WTC11 (cell line): ENCODE results near the gene ZNF717.

GRCh38 chr3:71754176-71755223, 845 bp downstream of the GPR27 start:
- PRO-cap: bidirectional peak, plus-strand start at chr3:71754440, minus-strand start at chr3:71754498

DNA sequence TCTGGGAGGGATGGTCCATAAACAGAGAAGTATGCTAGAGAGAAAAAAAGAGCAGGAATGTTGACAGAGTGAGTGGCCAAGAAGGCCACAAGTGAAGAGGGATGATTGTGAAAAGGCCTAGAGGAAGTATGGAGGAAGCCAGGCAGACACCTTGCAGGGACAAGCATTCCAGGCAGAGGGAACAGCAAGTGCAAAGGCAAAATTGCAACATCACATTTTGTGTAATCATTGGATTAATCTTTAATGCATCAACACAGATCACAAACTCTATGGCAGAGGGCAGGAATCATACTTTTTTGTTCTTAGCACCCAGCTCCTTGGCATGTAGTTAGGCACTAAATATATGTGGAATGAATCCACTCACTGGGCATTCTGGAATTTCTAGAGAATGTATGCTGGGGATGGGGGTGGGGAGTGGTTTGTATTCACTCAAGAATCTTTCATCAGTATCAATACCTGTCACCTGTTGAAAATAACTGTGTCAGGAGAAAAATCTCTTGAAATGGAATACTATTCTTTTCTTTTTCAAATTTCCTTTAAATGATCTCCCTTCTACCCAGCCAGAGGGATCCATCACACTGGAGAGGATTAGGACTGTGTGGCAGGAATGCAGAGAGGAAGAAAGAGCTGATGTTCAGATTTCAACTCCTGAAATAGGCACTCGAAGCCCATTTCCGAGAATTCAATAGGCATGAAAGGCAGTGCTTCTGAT, 312.2 kb upstream of the PROK2 start:
- PRO-cap: no peak

DNA sequence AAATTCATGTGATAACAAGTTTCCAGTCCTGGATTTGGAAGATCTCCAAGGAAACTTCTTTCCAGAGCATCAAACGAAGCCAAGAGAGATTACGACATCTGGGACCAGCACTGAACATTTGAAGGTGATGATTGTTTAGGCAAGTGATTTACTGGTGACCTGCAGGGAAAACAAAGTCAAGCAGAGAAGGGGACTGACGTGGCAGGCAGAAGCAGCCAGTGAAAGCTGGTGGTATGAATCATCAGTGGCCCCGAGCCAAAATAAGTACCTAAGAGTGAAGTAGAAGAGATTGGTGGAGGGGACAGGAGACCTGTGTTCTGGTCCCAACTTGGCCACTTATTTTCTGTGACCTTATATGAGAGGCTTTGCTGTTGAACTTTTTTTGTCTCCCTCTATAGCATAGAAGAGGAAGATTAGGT, 339.1 kb upstream of the PROK2 start:
- PRO-cap: no peak

DNA sequence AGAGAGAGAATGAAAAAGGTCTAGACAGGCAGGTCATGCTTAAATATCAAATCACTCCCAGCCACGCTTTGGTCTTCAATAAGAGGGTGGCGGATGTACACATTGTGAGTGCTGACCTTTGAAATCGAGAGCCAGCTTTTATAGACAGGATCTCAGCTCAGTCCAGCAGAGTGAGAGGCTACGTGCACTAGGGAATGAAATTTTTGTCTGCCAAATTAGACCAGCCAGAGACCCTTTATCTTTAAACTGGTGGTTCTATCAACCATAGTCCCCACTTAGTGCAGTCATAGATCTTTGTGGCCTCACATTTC, 342.3 kb upstream of the PROK2 start:
- PRO-cap: no peak

DNA sequence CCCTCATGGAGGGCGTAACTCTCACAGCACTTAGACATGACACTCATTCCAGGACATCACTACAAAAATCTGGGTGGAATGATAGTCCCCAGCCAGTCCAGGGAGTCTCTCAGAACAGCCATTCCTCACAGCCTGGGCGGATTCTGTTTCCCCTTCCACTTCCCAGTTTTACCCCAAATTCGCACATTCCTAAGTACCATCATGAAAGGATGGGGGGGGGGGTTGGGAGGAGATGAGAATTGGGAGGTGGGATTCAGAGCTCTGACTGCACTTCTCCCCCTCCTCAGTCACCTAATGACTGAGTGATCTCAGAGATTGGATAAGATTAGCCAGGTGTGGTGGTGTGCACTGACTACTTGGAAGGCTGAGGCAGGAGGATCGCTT, 355.7 kb downstream of the SHQ1 start:
- PRO-cap: no peak

DNA sequence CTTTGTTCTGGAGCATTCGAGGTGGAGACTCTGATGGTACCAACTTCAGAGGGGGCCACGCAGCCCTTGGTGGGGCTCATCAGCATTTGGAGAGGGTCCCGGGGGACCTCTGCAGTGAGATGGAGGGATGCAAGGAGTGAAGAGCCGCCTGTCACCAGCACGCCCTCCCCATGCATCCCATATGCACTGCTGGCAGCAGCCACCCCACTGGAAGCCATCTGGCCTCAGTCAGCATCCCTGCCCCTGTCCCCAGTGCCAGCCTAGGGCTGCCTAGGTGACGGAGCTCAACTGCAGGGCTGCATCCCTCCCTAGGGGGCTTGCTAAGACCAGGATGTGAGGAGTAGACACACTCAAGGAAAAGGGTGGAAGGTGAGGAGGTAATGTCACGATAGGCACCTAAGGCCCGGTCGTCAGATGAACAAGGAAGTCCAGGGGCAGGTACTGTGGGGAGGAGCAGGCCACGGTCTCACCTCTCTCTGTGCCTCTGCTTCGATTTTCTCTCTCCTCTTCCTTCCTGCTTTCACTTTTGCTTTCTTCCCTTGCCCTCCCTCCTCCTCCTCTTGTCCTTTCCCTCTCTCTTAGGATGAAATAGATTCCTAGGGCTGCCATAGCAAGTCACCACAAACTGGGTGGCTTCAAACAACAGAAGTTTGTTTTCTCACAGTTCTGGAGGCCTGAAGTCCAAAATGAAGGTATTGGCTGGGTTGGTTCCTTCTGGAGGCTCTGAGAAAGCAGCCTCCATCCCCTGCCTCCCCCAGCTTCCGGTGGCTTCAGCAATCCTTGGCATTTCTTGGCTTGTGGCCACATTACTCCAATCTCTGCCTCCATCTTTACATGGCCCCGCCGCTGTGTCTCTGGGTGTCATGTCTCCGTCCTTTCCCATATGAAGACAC, 298.4 kb downstream of the SHQ1 start:
- PRO-cap: no peak

DNA sequence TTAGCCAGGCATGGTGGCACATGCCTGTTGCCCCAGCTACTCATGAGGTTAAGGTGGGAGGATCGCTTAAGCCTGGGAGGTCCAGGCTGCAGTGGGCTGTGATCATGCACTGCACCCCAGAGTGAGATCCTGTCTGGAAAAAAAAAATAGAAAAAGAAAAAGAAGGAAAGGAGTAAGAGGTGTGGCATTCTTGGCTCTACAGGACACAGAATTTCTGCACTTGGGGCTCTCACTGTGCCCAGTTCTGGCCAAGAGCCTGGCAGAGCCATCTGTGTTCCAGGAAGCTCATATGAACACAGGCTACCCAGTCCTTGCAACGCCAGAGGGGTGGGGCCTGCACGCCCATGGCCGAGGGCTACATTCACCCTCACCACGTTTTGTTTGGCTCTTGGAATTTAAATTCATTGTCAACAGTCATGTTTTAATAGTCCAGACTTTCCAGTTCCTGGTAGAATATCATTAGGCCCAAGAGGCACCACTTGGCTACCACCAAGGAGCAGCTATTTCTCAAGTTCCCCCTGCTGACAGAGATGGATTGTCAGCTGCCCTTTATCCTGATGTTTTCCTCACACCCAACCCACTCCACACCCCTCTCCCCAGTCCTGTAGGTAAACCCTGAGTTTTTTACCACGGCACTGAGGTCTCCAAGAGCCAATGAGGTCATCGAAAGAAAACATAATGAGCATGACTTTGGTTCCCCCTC, 125.4 kb downstream of the SHQ1 start:
- PRO-cap: no peak

- PRO-cap: no peak
Observed at GRCh38 chr3:73488181-73488740, 136.5 kb downstream of the PDZRN3 start.

- PRO-cap: no peak
Observed at GRCh38 chr3:73490573-73491152, 134.1 kb downstream of the PDZRN3 start.

- PRO-cap: no peak
Observed at GRCh38 chr3:73504909-73505155, 119.9 kb downstream of the PDZRN3 start.

DNA sequence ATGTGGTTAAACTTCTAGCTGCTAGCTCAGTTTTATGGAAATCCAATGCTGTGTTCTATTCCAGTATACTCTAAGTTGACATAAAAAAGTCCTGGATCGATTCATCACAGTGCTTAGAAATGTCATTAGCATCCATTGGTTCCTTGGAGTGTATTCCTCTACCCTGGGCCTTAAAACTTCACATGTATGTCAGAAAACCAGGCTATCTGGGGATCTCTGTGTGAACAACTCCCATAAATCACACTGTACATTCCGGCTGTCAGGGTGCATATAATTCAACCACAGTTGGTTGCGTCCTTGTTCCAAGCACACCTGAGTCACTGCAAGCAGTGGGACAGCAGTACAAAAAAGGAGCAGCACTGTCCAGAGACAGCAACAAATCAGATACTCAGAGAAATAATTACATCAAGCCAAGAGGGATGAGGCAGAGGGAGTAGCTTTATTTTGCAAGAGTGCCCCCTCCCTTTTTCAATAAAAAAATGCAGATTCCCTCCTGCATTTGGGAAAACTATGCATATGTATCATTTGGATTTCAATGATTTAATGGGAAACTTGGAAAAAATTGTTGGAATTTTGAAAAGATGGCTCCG, 52.3 kb downstream of the PDZRN3 start:
- PRO-cap: no peak

- PRO-cap: no peak
Observed at GRCh38 chr3:73609140-73609547, 15.6 kb downstream of the PDZRN3 start.

DNA sequence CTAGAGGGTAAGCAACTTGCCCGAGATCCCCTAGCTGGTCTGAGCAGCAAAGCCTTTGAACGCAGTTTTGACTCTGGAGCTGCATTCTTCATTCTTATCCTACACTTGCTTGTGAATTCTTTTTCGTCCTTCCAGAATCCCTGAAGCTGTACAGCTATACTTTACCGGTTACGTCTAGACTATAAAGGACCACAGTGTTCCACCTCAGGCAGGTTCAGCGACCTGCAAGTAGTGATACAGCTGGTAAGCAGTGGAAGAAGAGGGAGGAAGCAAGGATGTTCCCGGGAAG, 1.1 kb downstream of the PDZRN3 start:
- PRO-cap: no peak

DNA sequence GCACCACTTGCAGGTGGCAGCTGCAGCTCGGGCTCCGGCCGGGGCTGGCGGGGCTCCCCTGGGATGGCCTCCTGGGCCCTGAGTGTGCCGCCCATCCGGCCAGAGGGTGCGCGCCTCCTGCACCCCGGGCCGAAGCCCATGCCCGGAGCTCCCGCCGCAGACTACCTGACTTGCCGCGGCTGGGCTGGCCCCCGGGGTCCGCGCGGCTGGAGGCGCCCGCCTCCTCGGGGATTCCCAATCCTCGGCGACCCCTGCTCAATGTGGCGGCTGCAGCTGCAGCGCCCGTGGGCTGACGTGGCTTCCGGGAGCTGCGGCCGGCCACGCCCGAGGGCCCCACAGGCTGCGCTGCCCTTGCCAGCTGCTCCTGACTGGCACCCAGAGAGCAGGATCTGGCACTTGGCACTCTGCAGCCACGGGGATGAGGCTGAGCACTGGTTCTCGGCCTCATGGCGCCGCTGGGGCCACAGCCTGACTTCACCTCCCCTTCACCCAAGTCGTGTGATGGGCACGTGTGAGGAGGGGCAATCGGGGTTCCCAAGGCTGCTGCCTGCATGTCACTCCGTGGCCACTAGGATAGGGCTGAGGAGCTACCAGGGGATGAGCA, 267.9 kb upstream of the FRG2C start:
- PRO-cap: no peak

GRCh38 chr3:75422403-75422839, 241.7 kb upstream of the FRG2C start:
- PRO-cap: no peak

GRCh38 chr3:75453136-75453866, 210.8 kb upstream of the FRG2C start:
- PRO-cap: no peak

GRCh38 chr3:75502042-75502497, 162.1 kb upstream of the FRG2C start:
- PRO-cap: no peak

GRCh38 chr3:75785181-75785943, at the start of gene ZNF717:
TSS of gene ZNF717 (minus strand) at chr3:75785549.
- PRO-cap: bidirectional peak, plus-strand start at chr3:75785735, minus-strand start at chr3:75785549

DNA sequence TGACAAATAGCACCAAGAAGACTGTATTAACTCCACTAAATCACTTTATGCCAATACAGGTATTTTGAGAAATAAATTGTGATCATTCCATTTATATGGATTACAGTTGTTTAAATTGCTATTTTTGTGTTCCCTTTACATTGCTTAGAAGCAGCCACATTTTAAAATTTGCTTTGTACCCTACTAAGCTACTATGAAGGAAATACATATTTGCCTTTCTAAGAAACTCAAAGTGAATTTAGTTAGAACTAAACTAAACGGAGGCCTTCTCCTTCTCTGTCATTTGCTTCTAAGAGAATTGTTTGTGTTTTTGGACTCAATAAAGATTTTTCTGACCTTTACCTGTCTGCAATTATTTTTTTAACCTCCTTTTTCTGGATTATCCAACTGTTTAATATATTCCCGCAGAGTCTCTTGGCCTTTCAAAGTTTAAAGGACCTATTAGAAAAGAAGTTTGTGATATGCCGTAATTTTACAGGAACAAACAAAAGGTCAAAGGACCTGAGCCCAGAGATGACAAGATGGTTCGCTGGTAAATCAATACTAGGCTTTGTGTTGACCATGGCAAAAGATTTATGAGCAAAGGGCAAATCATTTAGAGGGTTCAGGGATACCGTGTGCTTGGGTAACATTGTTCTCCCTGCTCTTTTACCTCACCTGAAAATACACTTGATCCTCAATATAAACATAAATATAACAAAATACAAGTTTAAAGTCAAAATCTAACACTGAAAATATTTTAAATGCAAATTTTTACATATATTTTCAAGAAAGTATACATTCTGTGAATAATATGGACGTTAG, 923.6 kb downstream of the ROBO1 start:
- PRO-cap: no peak

GRCh38 chr3:78921503-78921924, 846.3 kb downstream of the ROBO1 start:
- PRO-cap: no peak